ENCODE measurements around a stretch of chr13.

GRCh38 chr13:113152630-113153240 is 5.7 kb upstream of the PROZ start:
- RRBS: 50% methylated on average over 15 of the region's 24 CpGs

- RRBS: no CpG with 5 or more reads among the region's 24 CpGs
These were observed 10.6 kb downstream of the CUL4A start for GRCh38 chr13:113219716-113220806.

DNA sequence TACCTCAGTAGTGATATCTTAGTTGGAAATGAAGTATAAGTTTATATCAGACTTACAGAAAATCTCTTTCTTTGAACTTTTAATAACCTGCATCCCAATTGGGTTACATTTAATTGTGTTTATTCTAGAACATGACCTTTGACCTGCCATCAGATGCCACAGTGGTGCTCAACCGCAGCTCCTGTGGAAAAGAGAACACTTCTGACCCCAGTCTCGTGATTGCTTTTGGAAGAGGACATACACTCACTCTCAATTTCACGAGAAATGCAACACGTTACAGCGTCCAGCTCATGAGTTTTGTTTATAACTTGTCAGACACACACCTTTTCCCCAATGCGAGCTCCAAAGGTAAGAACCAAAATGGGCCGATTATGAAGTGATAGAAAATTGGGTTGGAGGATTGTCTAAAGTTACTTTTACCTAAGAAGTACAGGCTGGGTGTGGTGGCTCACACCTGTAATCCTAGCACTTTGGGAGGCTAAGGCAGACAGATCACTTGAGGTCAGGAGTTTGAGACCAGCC is 12.5 kb downstream of the LAMP1 start:
- RRBS: no CpG with 5 or more reads among the region's 7 CpGs

DNA sequence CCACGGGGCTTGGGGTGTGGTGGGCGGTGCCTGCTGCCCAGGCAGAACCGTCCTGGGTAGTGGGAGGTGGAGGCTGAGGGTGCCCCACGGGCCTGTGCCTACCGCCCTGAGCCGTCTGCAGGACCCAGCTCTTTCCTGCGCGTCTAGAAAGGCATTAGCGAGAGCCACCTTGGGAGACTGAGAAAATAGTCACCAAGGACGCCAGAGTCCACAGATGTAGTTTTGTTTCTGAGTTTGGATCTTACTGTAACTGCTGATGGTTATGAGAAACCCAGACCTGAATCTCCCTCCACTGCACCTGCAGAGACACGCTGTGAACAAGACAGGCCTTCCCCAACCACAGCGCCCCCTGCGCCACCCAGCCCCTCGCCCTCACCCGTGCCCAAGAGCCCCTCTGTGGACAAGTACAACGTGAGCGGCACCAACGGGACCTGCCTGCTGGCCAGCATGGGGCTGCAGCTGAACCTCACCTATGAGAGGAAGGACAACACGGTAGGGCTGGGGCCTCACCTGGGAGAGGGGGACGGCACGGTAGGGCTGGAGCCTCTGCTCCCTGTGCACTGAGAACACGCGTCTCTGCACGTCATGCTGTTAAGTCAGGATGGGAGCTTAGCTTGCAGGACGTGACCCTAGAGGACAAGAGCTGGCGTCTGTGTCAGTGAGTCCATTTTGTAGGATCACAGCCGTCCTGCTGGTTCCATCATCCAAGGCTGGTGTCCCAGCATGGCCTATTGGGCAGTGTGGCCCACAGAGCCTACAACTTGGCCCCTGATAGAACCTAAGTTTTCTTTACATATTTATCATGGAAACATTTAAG is 22.3 kb downstream of the LAMP1 start:
- RRBS: no CpG with 5 or more reads among the region's 27 CpGs

- RRBS: no CpG with 5 or more reads among the region's 54 CpGs
These were observed 24.7 kb downstream of the LAMP1 start for GRCh38 chr13:113321313-113322585.

- RRBS: 3% methylated on average over 21 of the region's 66 CpGs
These were observed 30.1 kb upstream of the GRTP1 start for GRCh38 chr13:113393811-113394566.

DNA sequence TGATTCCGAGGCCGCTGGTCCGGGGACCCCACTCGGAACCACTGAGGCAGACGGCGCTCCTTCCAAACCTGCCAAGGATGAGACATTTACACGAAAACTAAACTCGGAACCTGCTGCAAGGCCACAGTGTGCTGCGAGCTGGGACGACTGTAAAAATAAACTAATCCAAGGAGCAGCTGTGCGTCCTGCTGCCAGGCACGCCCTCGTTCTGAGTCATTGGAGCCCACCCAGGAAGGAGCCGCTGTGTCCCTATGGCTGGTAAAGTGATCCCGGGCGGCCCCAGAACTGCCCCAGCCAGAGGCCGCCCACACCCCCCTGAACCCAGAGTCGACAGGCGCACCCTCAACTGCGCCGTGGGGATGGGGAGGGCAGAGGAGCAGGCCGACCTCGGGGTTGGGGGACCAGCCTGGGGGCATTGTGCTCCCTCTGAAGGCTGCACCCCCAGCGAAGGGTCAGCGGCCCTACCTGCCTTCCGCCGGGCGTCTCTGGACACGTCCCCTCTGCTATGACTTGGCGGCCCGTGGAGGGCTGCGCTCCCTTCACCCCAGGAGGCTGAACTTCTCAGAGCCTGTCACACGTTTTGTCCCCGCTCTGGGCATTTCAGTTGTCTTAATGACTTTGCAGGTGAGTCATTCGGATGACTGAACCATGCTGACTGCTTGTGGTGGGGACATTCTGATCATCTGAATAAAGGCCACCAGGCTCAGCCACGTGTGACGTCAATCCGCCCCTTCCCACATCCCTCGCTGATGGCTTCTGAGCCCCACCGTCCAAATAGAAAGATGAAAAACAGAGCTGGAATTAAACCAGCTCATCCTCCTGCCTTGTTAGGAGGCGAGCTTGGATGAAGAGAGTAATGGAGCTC is 42.7 kb downstream of the ADPRHL1 start:
- RRBS: 95% methylated on average over 3 of the region's 41 CpGs

DNA sequence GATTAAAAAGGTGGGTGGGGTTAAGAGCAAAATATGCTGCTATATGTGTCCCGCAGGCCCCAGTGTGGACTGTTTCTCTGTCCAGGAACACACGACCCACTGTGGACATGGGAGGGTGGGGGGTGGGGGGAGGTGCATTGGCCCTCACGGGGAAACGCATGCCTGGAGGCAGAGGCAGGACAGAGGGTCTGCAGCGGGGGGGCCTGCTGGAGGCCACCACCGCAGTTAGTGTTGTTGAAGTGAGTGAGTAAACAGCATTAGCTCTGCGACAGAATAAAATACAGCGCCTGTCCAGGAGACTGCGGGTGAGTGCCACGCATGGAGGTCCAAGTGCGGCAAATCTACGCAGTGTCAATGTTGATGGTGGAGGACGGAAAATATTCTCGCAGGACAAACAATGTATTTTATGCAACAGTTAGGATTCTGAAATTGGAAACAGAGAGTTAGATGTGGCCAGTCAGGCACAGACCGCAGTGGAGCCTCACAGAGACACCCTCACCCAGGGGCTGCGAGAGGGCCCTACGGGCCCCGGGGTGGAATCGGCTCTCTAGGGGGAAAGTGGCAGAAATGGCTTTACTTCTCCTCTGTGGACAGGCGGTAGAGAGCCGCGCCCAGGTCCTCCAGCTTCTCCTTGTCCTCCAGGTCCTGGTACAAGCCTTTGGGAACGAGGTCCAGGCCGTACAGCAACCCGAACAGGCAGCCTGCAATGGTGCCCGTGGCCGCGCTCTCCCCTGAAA is 30.9 kb downstream of the ADPRHL1 start:
- RRBS: no CpG with 5 or more reads among the region's 28 CpGs

GRCh38 chr13:113448529-113449722 is 4.4 kb downstream of the ADPRHL1 start:
- RRBS: 98% methylated on average over 5 of the region's 36 CpGs

GRCh38 chr13:113472956-113473504 is 17.5 kb downstream of the DCUN1D2 start:
- RRBS: no CpG with 5 or more reads among the region's 12 CpGs

DNA sequence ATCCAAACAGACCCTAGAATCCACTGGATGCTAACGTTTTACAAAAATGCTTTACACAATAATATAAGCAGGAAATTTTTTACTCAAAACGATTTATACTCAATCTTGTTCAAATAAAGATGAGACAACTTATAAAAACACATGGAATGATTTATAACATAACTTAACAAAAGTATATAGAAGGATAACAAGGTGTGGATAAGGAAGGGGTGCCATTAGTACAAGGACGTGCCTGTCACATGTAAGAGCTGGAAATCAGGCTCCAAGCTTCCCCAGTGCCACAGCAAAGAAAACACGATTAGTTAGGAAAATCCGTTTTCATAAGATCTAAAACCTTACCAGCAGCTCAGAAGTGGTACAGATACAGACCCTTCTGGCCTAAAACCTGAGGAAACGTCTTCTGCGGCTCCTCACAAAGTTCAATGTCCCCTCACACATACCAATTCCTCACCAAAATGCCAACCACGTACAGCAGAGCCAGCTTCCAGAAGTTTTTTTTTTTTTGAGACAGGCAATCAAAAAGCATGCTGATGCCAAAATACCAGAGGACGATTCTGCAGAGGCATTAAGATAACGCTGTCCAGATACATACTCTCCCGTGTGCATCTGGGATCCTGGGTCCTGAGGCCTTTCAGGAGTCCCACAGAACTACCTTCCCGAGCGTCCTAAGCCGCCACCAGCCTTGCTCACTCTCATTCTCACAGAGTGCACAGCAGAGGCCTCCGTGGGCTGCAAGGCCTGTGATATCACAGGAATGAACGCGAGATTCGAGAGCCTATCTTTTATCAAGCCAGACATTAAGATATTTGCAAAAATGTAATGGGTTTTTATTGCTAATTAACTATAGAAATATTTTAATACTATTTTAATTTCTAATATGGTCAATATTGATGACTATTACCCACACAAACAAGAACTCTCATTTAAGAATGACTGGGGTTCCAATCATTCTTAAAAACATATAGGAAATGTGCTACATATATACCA is 5.1 kb downstream of the DCUN1D2 start:
- RRBS: no CpG with 5 or more reads among the region's 18 CpGs

GRCh38 chr13:113601166-113602382 is 17.0 kb downstream of the TFDP1 start:
- RRBS: 88% methylated on average over 8 of the region's 46 CpGs

- RRBS: no CpG with 5 or more reads among the region's 14 CpGs
These were observed 23.2 kb downstream of the TFDP1 start for GRCh38 chr13:113607735-113608110.

DNA sequence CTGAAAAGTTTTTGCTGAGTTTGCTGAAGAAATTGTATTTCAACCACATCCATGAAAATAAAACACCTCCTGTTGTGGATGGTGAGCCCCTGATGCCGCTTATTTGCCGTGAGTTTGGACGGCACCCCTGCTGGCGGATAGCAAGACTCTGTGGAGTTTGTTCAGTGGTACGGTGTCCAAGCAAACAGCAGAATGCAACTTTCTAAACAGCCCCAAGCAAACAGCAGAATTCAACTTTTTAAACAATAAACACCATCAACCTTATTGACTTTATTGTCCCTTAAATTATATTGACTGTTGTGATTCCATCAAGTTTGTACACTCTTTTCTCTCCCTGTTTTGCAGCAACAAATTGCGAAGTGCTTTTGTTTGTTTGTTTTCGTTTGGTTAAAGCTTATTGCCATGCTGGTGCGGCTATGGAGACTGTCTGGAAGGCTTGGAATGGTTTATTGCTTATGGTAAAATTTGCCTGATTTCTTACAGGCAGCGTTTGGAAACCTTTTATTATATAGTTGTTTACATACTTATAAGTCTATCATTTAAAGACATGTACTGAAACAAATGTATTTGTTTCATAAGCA is 17.4 kb downstream of the ATP4B start:
- RRBS: no CpG with 5 or more reads among the region's 9 CpGs

DNA sequence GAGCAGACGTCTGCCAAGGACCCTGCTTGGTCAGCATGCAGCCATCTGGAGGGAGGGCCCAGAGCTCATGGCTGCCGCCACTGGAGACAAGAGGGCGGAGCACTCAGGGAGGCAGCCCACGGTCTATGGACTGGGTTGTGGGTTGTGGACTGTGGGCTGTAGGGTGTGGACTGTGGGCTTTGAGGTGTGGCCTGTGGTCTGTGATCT is 31.9 kb upstream of the TMEM255B start:
- RRBS: no CpG with 5 or more reads among the region's 4 CpGs

DNA sequence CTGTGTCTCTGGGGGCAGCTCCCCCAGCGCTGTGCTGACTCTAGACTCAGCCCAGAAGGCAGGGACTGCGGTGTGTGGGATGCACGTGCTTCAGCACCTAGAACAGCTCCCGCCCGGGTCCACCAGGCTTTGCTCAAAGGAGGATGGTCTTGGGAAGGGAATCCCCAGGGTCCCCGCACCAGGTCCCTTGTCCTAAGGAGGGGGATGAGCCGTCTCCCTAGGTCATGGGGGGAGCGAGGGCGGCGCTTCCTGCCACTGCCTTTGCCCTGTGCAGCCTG is 18.4 kb downstream of the TMEM255B start:
- RRBS: 15% methylated on average over 4 of the region's 10 CpGs

- RRBS: no CpG with 5 or more reads among the region's 39 CpGs
These were observed 48.3 kb downstream of the GAS6 start for GRCh38 chr13:113815367-113816270.

DNA sequence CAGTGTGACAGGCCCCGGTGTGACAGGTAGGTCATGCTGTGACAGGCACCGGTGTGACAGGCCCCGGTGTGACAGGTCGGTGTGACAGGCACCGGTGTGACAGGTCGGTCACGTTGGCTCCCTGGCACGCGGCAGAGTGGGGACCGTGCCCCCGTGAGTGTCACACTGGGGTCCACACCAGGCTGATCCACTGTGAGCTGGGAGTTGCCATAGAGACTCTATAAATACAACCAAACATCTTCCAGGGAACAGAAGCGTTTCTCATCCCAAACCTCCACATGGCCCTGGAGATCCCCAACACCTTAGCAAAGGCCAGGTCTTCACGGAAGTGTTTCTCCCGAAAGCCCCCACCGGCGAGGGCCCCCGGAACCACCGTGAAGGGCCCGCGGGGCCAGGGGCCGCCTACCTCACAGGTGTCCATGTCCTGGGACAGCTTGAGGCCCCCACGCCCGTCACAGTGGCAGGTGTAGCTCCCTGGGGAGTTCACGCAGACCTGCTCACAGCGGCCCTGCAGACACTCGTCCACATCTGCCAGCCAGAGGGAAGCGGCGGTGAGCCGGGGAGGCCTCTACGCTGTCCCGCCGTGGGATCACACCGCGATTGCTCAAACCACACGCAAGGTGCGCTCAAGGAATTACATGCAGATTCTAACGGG is 29.6 kb downstream of the GAS6 start:
- RRBS: no CpG with 5 or more reads among the region's 37 CpGs

DNA sequence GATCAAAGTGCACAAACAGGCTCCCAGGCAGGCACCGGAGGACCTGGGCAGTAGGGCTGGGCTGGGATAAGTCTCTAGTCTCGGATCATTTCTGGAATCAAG is 3.6 kb downstream of the GAS6 start:
- RRBS: 95% methylated on average over 1 of the region's 2 CpGs

- RRBS: no CpG with 5 or more reads among the region's 21 CpGs
These were observed 17.3 kb downstream of the C13orf46 start for GRCh38 chr13:113956343-113957151.

Measured in HL-60 (cell line).